Measurements from ENCODE around the gene NUBP1.

- CAGE, long polyA plus RNA: no peak
- RRBS: no CpG with 5 or more reads among the region's 8 CpGs
Observed at GRCh38 chr16:10514750-10515427, 65.5 kb downstream of the EMP2 start.

DNA sequence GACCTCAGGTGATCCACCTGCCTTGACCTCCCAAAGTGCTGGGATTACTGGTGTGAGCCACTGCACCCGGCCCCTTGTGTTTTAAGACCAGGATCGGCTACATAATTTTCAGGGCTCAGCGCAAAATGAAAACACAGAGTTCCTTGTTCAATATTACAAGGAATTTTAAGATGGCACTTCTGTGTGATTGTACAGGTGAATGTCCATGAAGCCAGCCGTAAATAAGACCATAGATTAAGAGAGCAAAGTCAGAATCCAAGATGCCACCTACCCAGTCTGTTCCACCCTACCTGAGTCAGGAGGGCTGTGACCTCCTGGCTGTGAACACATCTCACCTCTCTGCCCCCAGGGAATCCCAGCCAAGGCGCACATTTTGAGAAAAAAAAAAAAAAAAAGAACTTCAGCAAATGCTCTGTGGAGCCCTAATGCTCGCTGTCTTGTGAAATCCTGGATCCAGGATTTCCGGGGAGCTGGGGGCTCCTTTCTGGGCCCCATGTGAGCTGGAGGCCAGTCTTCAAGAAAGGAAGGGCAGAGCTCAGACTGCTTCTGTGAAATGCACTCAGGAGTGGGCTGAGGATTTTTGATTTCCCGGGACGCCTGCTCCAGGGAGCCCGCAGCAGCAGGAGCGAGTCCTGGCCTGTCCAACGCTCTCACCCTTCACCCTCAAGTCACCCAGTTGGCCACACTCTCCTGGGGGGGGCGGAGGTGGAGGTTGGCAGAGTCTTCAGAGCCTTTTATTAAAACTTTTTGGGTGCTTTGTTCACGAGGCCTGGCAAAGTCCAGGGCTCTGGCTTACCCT is 35.9 kb upstream of the EMP2 start:
- CAGE, long polyA plus RNA: no peak
- RRBS: no CpG with 5 or more reads among the region's 14 CpGs

- CAGE, long polyA plus RNA: no peak
- RRBS: 2% methylated on average over 4 of the region's 64 CpGs
Observed at GRCh38 chr16:10743484-10744446, at the start of gene NUBP1. TSS of gene NUBP1 (plus strand) at chr16:10743842.

DNA sequence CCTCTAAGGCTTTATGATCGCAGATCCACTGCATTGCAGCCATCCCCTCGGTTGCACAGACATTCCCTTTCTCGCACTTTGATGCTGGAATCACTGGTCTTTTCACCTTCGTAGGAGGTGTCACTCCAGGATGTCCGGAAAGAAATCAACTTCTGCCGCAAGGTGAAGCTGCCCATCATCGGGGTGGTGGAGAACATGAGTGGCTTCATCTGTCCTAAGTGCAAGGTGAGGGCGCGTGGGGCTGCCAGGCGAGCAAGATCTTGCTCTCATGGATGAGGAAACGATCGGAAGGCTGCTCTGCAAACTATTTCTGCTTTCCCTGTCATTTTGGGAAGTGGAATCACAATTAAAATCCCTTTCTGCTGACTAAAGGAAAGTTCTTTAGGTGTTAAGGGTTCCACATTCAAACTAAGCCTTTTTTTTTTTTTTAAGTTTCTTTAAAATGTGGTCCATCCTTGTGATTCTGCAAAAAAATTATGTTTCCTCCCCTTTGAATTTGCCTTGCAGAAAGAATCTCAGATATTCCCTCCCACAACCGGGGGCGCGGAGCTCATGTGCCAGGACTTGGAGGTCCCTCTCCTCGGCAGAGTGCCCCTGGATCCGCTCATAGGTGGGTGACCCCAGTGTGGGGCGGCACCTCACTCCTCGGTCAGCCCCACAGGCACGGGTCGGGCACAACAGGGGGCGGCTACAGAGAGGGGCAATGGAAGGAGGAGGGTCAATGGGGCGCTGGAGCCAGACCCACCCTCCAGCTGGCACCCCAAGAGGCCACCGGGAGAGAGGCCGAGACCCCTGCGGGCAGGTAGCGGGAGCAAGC is 17.8 kb downstream of the NUBP1 start:
- CAGE, long polyA plus RNA: no peak
- RRBS: no CpG with 5 or more reads among the region's 27 CpGs

DNA sequence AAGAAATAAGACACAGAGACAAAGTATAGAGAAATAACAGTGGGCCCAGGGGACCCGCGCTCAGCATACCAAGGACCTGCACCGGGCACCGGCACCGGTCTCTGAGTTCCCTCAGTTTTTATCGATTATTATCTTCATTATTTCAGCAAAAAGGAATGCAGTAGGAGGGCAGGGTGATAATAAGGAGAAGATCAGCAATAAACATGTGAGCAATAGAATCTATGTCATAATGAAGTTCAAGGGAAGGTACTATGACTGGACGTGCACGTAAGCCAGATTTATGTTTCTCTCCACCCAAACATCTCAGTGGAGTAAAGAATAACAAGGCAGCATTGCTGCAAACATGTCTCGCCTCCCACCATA is 10.9 kb upstream of the TVP23A start:
- CAGE, long polyA plus RNA: no peak
- RRBS: no CpG with 5 or more reads among the region's 9 CpGs

- CAGE, long polyA plus RNA: no peak
- RRBS: no CpG with 5 or more reads among the region's 8 CpGs
Observed at GRCh38 chr16:10868381-10868928, 8.5 kb upstream of the CIITA start.

- CAGE, long polyA plus RNA: no peak
- RRBS: no CpG with 5 or more reads among the region's 4 CpGs
Observed at GRCh38 chr16:10880534-10881157, 3.6 kb downstream of the CIITA start.

DNA sequence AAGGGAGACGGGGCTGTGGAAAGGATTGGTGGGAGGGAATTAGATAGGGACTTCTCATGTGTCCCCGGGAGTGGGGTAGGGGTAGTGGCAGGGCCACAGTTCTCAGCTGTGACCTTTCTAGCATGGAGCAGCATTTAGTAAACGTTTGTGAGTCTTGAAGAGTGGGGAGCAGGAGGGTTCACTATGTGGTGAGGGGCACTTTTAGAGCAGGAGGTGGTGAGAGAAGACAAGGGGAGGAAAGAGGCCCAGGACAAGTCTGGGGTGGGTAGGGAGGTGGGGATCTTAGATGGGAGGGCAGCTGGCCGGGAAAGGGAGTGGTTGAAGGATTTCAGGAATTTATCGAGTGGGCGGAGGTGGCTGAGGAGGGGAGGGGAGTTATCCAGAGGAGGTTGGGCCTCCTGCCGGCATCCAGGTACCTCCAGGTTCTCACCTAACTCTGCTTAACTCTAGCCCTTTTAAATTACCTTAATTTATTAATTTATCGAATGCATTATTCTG is 1.9 kb downstream of the CLEC16A start:
- CAGE, long polyA plus RNA: no peak
- RRBS: 15% methylated on average over 2 of the region's 8 CpGs

DNA sequence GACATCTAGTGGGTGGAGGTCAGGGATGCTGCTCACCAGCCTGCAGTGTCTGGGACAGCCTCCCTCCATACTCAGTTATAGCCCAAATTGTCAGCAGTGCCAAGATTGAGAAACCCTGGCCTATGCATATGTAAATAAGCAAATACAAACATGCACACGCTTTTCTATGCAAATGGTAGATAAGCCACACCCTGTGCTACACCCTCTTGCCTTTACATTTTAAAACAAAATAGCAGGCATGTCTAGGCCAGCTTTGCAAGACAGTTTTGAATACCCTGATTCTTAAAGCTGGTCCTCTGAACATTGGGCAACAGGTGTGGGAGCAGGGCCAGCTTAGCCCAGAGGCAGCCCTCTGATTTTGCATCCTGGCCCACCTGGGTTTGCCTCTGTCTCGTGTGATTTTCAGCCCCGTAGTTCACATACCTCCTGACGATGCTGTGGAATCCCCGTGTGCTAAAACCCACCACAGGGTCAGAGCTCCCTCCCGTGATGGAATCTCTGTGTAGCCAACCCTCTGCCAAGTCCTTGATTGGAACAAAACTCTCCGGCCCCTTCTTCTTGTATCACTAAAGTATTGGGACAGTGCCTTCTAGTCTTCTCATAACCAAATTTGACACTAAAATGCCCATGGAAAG is 37.7 kb downstream of the CLEC16A start:
- CAGE, long polyA plus RNA: no peak
- RRBS: no CpG with 5 or more reads among the region's 7 CpGs

DNA sequence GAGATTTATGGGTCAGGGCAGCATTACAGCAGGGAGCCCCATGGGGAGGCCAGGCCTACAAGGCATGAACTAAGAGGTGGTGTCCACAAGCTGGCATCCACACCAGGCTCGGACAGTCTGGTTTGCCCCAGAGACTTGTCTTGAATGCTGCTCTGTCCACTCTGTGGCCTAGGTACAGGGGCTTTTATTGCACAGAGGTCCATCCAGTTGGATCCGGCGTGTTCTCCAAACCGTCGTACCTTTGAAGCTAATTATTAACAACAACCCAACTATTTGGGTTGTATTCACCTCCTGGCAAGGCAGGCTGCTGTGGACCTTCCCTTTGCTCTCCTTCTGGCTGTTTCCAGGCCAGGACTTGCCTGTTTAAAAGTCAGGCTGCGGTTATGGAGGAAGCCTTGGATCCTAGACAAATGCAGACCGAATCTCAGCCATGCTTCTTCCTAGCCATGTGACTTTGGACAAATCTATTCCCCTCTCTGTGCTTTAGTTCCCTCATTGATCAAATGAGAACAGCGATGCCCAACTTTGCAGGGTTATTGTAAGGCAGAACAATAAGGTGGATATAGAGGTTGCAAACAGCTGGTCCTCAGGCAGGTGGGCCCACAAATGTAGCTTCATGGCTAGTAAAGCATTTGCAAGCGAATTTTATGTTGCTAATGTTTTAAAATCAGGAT is 123.5 kb downstream of the CLEC16A start:
- CAGE, long polyA plus RNA: no peak
- RRBS: no CpG with 5 or more reads among the region's 9 CpGs

DNA sequence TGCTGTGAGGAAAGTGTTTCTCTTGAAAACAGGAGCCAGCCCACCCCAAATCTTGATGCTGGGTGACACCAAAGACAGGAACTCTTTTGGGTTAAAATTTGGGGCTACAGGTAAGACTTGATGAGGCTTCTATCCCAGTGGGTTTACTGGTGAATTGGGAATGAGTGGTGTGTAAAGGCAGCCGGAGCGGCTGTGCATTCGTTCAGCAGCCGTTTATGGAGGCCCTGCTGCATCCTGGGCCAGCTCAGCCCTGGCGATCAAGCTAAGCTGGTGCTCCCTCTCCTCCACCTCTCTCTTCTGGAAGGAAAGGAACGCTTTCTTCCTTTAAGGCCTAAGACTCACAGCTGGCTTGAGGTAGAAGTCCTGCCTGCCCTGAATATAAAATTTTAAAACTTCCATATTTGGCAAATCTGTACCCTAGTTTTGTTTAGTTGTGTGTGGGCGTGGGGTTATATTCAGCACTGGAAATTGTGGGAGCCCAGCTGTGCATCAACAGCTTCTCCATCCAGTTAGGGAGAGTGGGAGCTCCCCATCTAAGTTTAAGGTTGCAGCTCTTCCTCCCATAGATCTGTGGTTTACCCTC is 138.1 kb downstream of the CLEC16A start:
- CAGE, long polyA plus RNA: no peak
- RRBS: no CpG with 5 or more reads among the region's 7 CpGs

GRCh38 chr16:11198532-11199279 is 57.3 kb downstream of the SOCS1 start:
- CAGE, long polyA plus RNA: no peak
- RRBS: no CpG with 5 or more reads among the region's 12 CpGs

DNA sequence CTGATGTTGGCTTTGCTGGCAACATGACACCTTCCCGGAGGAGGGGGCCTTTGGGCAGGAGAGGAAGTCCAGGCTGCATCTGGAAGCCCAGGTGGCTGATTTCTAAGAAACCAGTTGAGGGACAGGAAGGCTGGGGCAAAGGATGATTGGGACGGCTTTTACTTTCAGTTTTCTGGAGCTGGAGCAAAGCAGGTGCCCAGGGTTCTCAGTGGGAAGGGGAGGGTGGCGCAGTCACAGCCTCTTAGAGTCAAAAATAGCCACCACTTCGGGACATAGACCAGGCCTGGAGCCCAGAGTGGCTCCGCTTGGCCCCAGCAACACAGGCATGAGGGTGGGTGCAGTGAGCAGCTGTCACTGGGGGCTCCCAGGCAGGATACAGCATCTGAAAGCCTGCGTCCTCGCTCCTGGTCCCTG is 15.2 kb downstream of the SOCS1 start:
- CAGE, long polyA plus RNA: no peak
- RRBS: no CpG with 5 or more reads among the region's 7 CpGs

DNA sequence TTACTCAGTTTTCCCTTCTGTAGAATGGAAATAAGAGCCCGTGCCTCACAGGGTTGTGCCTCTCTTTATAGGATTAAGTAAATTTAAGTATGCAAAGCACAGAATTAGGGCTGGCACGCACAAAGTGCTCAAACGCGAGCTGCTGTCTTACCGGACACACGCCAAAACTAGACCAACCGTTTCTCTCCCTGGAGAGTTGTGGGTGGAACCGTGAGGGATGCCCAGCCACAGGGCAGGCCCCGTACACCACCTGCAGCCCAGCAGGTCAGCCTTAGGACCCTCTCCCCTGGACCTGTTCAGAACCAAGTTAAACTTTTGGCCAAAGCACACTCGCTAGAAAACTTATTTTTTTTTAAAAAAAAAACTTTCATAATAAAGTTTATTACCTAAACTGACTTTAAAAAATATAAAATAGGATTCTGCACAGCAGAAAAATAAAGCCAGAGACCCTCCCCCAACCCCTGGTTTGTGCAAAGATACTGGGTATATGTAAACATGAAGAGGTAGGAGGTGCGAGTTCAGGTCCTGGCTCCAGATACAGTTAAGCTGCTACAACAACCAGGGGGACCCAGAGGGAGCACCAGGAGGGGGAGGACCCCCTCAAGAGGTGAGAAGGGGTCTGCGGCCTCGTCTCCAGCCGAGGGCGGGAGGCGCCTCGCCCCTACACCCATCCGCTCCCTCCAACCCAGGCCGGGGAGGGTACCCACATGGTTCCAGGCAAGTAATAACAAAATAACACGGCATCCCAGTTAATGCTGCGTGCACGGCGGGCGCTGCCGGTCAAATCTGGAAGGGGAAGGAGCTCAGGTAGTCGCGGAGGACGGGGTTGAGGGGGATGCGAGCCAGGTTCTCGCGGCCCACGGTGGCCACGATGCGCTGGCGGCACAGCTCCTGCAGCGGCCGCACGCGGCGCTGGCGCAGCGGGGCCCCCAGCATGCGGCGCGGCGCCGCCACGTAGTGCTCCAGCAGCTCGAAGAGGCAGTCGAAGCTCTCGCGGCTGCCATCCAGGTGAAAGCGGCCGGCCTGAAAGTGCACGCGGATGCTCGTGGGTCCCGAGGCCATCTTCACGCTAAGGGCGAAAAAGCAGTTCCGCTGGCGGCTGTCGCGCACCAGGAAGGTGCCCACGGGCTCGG is 1.6 kb downstream of the SOCS1 start:
- CAGE, long polyA plus RNA: no peak
- RRBS: 17% methylated on average over 6 of the region's 66 CpGs

DNA sequence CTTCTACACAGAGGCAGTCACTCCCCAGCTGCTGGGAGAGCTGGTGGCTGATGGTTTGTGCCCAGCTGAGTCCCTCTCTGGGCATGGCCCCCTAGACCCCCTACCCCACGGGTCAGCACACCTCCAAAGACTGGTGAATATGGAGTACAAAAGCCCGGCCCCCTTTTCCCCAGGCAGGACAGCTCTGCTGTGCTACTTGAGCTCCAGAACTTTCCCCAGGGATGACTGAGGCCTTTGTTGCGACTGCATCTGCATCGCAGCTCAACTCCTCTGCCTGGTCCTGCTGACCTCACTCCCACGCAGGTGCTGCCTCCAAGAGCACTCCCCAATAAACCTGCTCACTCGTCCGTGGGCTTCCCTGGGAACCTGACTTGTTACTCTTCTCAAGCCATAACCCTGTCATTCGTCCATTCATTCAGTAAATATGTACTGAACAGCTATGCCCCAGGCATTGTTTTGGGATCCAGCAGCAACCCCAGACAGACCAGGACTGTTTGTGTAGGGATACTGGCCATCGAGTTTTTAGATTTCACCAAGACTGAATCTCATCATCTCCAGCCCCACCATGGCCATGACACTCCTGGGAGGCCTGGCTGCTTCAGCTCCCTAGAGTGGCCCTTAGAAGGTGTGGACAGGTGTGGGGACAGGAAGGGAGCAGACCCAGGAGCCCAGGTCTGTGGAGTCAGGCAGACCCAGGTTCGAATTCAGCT is 11.5 kb upstream of the RMI2 start:
- CAGE, long polyA plus RNA: no peak
- RRBS: 100% methylated on average over 1 of the region's 10 CpGs

GRCh38 chr16:11357563-11358144 is 12.4 kb downstream of the RMI2 start:
- CAGE, long polyA plus RNA: no peak
- RRBS: no CpG with 5 or more reads among the region's 10 CpGs

DNA sequence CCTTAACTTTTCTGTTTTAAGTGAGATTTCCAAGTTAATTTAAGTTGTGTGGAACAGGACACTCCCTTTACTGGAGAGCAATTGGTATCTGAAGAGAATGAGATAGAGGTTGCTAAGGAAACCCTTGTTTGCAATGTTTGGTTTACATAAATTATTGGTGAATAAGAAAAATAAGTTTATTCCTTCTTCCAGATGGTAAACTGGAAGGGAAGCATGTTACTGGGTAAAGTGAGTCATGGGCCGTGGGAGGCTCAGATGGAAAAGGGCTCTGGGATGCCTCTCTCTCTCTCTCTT is 19.3 kb downstream of the RMI2 start:
- CAGE, long polyA plus RNA: no peak
- RRBS: no CpG with 5 or more reads among the region's 1 CpG

- CAGE, long polyA plus RNA: no peak
- RRBS: 4% methylated on average over 2 of the region's 14 CpGs
Observed at GRCh38 chr16:11396218-11396662, 51.0 kb downstream of the RMI2 start.

DNA sequence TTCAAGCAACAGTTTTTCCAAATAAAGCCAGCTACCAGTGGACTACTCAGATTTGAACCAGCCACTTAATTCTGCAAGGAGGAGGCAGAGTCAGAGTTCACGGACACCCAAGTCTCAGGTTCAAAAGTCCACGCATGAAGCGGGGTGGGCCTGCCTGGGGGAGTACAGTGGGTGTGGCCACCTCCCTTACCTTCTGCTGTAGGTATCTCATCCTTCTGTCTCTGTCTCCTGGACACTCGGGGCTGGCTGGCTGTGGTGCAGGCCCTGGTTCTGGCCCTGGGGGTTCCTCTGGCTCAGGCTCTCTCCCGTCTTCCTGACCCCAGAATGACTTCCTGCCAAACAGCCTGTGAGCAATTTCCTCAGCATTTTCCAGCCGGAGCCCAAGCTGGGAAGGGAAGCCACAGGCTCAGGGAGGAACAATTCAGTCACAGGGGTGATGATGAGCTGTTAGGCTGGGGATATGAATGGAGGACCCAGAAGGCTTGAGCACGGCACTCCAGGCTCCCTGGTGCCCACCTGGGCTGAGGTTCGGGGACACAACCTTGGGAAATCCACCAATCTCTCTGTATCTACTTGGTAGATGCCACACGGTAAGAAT is 42.3 kb downstream of the ENSG00000188897 start:
- CAGE, long polyA plus RNA: no peak
- RRBS: no CpG with 5 or more reads among the region's 9 CpGs

DNA sequence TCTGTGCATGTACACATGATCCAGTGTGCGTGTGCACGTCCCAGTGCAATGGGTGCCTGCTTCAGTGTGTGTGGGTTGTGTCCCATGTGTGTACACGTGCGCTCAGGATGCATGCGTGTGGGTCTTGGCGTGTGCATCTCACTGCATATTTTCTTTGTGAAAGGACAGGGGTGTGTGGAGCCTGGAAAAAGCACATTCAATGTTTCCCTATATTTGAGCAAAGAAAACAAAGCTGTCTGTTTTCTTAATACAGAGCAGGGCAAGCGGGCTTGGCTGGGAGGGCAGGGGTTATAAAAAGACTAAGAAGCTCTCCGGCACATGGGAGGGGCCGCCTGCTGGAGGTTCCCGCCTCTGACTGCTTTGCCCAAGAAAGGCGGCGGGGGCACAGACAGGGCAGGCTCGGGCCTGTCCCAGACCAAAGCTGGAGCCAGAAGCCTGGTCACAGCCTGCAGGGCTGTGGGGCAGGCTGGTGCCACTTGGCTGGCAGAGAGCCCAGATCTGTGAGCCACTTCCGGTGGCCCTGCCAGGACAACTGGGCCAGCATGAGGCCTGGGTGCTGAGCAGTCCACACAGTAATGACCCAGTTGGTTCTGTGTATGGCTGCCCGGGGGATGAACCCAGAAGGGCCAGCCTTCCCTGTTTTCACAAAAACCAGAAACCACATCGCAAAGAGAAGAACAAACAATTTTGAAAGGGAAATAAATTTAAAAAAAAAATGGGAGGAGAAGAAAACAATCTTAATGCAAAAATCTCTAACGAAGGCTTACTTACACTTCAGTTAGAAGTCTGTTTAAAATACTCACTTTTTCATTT is 29.7 kb downstream of the ENSG00000188897 start:
- CAGE, long polyA plus RNA: no peak
- RRBS: 6% methylated on average over 2 of the region's 17 CpGs